ENCODE measurements around the genes FBXL3 and POU4F1.

GRCh38 chr13:75907307-75907591 is 271.1 kb downstream of the LMO7 start:
- RRBS = no CpG with 5 or more reads among the region's 4 CpGs

DNA sequence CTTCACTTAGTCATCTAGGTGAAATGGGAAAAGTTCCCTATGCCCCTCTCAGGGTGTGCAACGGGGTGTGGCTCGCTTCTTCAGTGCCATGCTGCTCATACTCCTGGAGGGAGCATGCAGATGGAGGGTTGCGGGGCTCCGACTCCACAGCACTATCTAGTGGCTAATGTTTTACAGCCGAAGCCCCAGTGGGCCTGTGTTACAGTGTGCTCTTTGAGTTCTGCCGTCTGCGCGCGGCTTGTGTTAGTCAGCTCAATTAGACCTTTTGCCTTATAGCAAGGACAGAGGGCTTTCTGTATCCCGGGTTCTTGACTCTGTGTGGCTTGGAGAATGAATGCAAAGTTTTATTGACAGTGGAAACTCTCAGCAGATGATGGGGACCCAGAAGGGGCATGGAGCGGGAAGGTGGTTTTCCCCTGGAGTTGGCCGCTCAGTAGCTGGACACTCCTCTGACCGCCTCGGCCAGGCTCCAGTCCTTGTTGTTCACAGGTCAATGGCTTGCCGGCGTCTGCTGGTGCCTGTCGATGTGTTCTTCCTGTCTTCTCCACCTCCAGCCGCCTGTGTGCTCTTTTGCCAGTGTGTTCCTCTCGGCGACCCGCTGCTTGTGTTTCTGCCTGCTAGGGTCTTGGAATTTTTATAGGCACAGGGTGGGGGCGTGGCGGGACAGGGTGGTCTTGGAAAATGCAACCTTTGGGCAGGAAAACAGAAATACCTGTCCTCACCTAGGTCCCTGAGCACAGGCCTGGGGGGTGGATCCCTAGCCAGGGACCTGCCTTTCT is 383.5 kb downstream of the LMO7 start:
- RRBS = no CpG with 5 or more reads among the region's 23 CpGs

- RRBS = no CpG with 5 or more reads among the region's 1 CpG
These were observed 88.2 kb downstream of the KCTD12 start for GRCh38 chr13:76798112-76798338.

GRCh38 chr13:76865630-76865988 is 20.6 kb downstream of the KCTD12 start:
- RRBS = no CpG with 5 or more reads among the region's 7 CpGs

DNA sequence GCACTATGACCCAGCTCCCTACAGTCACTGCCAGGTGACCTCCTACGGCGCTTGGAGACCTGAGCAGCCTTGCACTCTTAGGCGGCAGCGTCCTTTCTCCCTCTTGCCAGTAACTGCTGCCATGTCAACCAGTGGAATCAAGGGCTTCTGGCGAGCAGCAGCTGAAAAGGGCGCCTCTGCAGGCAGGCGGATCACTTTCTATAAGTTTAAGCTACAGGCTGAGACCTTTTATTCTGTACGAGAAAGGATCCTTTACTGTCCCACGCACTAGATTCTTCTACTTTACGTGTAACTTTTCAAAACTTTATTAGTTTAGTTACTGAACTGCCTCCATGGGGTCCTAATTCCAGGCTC is 2.0 kb downstream of the KCTD12 start:
- RRBS = no CpG with 5 or more reads among the region's 10 CpGs

DNA sequence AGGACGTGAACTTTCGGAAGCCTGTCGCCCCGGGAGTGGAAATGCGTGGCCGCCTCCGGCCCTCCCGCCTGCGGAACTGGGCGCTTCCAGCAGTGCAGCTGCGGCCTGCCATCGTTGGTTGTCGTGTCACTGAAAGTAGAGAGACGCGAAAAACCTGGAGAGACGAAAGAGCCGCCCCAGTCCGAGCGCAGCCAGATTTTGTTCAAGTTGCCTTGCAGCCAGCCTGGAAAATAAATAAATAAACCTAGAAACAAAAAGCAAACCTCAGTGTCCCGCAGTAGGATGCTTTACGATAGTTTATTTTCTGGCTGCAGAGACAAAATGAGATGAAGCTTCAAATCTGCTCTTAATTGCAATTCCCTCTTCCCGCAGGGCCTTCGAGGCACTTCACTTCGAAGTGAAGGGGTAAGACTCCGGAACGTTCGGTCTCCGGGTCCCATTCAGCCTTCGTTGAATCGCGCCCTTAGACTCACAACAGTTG is 612 bp upstream of the KCTD12 start:
- RRBS = no CpG with 5 or more reads among the region's 31 CpGs

- RRBS = no CpG with 5 or more reads among the region's 3 CpGs
These were observed 8.4 kb downstream of the FBXL3 start for GRCh38 chr13:77018512-77018988.

DNA sequence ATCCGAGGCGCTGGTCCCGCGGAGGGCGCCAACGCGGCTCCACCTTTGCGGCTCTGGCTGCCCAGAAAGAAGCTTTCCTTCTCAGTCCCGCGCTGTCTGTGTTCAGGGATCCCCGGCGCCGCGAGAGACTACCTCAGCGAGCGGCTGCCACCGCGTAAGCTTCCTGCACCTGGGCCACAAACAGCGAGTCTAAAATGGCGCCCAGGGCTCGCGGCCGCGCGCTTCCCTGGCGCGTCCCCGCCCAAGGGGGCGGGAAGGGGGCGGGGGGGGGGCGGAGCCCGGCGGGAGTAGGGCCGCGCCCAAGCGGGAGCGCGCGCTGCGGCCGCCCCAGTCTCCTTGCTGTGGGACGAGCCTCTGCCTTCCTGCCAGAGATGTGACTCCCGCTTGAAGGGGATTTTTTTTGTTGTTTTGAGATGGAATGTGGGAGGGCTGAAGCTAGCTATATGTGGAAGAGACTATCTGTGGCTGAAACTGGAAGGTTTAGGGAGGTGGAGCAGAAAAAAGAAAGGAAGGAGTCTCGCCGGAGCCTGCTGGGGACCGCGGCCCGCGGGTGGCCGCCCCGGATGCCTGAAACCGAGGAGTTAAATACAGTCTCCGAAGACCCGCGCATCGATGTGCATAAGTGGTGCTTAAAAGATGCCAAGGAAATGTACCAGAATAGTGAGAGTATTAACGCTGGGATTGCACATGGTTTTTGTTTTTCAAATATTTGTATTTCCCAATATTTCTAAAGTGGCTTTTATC is at the start of gene FBXL3:
TSS of gene FBXL3 (minus strand) at position 191 of the 744 bp plus-strand sequence.
- RRBS = 2% methylated on average over 7 of the region's 57 CpGs

DNA sequence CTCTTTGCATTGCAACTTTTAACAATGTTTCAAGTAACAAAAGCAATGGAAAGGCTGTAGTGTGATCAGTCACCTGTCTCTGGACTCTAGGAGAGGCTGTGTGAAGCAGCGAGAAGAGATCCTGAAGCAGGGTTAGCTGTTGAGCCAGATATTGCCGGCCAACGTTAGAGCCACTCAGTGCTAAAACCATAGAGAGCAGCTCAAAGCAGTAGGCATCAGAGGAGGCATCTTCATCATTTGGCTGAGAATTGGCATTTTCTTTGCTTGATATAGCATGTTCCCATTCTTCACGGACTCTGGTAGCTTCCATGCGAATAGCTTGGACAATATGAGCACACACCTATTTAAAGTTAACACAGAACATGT is 41.5 kb upstream of the FBXL3 start:
- RRBS = no CpG with 5 or more reads among the region's 5 CpGs

GRCh38 chr13:77185702-77186474 is 141.0 kb downstream of the MYCBP2 start:
- RRBS = no CpG with 5 or more reads among the region's 3 CpGs

DNA sequence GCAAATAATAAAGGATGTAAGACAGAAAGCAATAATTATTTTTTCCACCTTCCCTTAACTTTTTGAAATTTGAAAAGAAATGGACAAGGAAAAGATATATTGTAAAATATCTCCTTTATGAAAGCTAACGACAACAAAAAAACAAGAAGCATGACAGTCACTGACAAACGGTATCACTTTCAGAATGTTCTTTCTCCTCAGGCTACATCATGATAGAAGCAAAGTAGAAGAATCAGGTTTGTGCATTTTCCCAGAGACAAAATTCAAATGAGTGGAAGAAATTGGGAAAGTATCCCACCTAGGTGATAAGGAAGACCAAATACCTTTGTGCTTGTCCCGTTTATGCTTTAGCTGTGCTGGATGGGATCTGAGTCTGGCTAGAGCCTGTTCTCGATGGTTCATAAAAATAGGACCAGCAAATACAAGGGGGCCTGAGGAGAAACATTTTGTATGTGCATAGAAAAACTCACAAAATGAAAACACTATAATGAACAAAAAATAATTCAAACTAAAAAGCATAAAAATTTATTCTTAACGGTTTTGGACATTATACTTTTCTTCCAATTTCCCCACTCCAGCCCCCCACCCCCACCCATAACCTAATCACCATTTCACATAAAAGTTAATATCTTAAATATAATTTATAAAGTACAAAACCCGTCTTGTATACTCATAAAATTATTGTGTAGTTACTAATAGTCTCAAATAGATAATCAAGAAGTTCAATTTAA is 93.9 kb downstream of the MYCBP2 start:
- RRBS = no CpG with 5 or more reads among the region's 6 CpGs

DNA sequence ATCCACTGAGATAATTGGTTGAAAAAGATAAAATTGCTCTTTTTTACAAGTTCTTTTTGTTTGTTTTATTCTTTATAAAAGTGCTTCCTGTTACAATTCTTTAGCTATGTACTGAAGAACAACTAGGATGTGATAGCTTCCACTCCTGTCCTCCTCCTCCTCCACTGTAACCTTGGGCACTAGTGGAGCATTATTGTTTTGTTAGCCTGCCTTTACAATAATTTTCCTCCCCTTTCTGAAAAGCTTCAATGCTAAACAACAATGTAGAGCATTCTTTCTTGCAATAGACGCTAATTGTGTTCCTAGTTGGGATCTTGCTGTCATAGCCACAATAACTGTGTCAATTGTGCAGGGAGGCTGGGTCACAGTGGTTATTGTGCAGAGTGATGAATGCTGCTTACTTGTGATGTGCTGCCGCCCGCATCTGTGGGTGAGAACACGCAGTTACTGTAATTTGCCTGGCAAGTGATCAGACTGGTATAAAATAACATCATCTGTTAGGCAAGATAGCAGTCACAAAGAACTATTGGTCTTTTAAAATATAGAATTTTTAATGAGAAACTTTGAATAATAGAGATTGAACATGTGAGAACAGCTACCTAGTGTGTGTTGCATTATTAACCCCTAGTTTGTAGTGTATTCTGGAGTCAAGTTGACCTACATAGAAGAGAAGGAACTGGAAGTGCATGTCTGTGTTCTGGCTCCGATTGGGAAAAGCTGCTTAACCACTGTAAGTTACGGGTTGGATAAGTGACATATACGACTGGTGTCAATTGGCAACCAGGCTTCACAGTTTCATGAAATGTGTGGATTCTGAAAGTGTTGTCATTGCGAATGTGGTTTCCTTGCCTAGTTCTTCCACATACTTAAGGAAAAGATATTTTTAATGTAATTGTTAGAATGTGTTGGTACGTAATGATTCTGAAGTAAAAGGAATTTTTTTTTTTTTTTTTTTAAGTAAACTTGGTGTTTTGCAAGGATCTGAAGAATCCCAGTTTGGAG is 43.5 kb downstream of the SLAIN1 start:
- RRBS = no CpG with 5 or more reads among the region's 9 CpGs

GRCh38 chr13:77897893-77898761 is 20.5 kb downstream of the EDNRB start:
- RRBS = no CpG with 5 or more reads among the region's 7 CpGs

DNA sequence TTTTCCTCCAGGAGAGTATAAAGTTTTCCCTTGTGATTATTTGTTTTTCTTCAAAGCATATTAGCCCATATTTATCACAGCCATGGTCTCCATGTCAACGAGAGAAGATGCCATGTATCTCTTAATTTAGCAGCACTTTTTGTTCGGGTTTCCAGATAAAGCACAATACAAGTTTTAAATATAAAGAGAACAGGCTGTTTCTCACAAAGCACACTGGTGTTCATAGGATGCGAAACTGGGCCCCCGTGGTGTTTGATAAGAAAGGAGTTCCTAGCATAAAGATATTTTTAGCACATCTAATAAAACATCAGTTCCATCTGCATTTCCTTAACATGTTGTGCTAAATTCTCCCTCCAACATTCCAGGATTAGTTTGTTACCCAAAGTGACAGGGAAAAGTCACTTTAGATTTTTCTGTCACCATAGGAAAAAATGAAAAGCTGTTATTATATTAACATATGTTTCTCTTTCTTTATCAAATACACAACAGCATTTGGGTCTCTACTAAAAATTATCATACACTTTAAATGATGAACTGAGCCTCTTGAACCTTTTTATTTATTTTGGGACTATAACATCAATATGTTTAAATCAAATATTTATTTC is 72.4 kb upstream of the EDNRB start:
- RRBS = no CpG with 5 or more reads among the region's 4 CpGs

GRCh38 chr13:78603402-78603875 is at the start of gene POU4F1:
Gene POU4F1 (minus strand): TSS chr13:78603552.
- RRBS = 3% methylated on average over 40 of the region's 65 CpGs

DNA sequence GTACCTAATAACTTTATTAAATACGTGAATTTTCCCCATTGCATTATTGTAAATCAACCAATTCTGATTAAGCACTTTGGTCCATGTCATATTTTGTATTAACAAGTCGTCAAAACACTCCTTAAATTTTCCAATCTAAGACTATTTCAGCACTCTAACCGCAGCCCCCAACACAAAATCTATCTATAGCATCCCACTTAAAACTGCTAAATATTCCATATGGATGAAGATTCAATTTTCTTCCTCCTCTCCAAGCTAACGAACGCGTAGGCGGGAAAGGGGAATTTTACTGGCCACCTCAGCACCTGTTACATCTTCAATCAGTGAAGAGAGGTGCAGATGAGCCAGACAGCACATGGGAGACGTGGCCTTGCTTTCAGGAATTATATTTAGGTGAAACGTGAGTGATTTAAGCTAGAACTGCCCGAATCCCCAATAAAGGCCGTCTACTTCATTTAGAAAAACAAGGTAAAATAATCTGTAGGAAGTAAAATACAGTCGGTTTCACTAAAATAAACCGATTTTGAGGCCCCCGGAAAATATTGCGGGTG is 1.1 kb downstream of the RBM26 start:
- RRBS = no CpG with 5 or more reads among the region's 15 CpGs

GRCh38 chr13:79482198-79482773 is 1.3 kb downstream of the NDFIP2 start:
- RRBS = no CpG with 5 or more reads among the region's 2 CpGs

GRCh38 chr13:79503075-79503862 is 22.3 kb downstream of the NDFIP2 start:
- RRBS = no CpG with 5 or more reads among the region's 2 CpGs

DNA sequence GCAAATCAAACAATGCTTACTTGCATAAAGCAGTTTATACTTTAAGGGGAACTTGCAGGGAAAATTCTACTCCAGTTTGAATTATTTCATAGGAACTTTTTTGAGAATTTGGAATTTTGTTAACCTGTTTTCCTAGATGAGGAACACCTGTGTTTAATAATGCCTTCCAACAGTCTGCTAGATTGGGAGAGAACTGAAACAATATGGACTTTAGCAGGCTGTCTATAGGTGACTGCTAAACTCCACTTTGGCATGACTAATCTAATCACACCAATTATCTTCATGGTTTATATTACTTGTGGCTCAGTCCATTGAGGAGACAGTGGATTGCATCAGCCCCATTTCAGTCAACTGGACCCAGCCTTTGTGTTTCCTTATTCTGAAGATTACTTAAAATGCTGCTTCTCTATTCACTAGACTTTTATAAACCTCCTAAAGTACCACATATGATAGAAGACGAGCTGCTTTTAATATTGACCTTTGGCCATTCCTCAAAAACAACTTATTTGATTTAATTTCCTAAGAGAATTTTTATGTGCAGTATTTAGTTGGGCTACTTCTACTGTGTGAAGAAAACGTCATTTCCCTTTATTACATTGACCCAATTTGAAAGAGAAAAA is 295.6 kb downstream of the NDFIP2 start:
- RRBS = no CpG with 5 or more reads among the region's 2 CpGs

- RRBS = no CpG with 5 or more reads among the region's 4 CpGs
These were observed 209.7 kb downstream of the SPRY2 start for GRCh38 chr13:80131229-80131699.